Sciatic nerve (tissue), 1 donor: ENCODE results near the genes FIZ1, U2AF2, NLRP11 and NLRP8.

- PRO-cap, result no peak
Measured at GRCh38 chr19:55581668-55582558, 1.3 kb upstream of the ZNF579 start.

GRCh38 chr19:55598599-55599862 lies at the start of gene FIZ1:
Gene FIZ1, minus strand, starts transcription at chr19:55599517.
- PRO-cap, result bidirectional peak, plus-strand start at chr19:55599740, minus-strand start at chr19:55599539

DNA sequence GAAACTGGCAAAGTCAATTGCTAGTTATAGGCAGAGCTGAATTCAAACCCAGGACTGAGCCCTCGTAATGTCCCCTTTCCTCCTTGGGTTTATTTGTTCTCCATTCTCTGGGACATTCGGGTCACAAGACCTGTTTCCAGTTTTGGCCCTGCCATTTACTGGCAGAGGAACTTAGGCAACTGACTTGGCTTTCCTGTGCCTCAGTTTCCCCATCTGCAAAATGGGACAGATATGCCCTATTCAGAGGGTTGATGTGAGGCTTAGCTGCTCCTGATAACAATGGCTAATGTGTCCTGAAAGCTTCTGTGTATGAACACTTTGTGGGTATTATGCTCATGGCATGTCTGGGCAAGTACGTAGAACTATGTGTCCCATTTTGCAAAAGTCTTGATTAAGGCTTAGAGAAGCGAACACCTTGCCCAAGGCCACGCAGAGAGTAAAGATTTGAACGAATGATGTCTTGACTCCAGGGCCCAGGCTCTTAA lies 1.0 kb downstream of the ZNF524 start:
- PRO-cap, result no peak

DNA sequence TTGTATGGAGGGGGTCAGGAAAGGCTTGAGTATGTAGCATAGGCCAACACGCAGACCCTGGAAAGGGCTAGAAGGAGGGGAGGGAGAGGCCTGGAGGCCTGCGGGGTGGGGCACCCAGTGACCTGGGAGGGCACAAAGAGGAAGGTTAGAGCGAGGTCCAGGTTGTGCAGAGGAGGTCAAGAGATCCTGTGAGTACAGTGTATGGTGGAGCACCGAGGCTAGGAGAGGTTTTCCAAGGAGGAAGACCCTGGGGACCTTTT lies 610 bp downstream of the ZNF581 start:
- PRO-cap, result no peak

DNA sequence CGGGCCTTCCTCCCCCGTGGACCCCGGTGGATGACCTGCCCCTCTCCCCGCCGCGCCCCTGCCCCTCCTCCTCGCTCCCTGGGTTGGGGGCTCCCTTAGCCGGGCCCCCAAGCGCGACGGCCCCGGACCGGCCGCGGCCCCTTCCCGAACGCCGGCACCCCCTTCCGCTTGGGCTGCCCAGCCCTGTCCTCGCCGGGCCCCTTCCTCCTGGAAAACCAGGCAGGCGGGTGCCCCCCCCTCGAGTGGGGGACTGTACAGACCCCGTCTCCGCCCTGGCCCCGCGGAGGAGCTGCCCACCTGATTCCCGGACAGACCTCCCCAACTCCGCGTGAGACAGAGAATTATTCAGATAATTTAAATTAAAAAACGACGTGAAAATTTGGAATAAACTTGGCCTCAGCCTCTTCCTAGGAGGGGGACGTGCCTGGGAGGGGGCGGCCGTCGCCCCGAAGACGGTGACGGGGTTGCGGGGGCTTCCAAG lies 2.0 kb upstream of the U2AF2 start:
- PRO-cap, result no peak

GRCh38 chr19:55654933-55655999 lies at the start of gene U2AF2:
Gene U2AF2, plus strand, starts transcription at chr19:55655035.
- PRO-cap, result bidirectional peak, plus-strand start at chr19:55655039, minus-strand start at chr19:55654853; bidirectional peak, plus-strand start at chr19:55655403, minus-strand start at chr19:55655301; bidirectional peak, plus-strand start at chr19:55655661, minus-strand start at chr19:55655542

DNA sequence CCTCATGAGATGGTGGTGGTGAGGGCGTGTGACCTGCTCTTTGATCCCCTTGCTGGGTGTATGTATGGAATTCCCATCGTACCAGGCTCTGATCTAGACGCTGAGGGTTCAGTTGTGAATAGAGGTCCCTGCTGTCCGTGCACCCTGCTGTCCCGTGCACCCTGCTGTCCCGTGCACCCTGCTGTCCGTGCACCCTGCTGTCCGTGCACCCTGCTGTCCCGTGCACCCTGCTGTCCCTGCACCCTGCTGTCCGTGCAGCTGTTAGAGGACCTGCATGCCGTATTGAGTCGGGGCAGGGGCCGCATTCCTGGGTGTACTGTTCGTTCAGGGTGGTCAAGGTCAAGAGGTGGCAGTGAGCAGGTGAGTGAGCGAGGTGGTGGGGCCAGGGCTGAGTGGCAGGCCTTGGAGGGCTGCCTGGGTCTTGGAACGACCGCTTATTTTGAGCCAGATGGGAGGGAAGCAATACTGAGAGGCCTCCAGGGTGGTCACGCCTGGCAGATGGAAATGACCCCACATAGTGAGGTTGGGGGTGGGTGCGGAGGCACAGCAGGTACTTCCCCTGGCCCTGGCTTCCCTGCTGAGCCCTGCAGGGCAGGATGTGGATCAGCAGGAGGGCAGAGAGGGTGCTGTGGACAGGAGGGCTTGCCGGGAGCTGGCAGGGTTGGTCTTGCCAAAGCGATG lies 4.6 kb upstream of the EPN1 start:
- PRO-cap, result no peak

DNA sequence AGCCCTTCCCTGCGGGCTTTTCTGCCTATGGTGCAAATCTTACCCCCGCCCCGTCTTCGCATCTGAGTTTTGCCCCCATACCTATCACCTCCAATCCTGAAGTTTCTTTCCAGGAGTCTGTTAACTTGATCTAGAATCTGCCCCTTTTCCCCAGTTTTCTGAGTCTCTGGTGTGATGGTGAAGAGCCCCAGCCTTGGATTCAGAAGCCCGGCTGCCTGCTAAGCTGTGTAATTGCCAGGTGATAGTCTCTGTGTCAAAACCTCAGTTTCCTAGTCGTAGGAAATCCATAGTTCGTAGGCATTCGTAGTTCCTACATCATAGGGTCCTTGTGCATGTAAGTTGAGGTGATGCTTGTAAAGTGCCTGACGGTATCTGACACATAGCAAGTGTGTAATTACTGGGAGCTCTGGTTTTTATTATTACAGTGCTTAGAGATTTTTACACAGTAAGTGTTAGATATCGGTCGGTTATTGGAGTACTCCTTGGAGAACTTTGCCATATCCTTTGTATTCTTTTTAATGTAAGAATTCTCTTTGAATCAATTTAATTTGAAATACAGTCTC lies 872 bp downstream of the EPN1 start:
- PRO-cap, result no peak

GRCh38 chr19:55676836-55677635 lies 2.0 kb downstream of the EPN1 start:
- PRO-cap, result no peak

GRCh38 chr19:55688399-55689196 lies 13.6 kb downstream of the EPN1 start:
- PRO-cap, result no peak

DNA sequence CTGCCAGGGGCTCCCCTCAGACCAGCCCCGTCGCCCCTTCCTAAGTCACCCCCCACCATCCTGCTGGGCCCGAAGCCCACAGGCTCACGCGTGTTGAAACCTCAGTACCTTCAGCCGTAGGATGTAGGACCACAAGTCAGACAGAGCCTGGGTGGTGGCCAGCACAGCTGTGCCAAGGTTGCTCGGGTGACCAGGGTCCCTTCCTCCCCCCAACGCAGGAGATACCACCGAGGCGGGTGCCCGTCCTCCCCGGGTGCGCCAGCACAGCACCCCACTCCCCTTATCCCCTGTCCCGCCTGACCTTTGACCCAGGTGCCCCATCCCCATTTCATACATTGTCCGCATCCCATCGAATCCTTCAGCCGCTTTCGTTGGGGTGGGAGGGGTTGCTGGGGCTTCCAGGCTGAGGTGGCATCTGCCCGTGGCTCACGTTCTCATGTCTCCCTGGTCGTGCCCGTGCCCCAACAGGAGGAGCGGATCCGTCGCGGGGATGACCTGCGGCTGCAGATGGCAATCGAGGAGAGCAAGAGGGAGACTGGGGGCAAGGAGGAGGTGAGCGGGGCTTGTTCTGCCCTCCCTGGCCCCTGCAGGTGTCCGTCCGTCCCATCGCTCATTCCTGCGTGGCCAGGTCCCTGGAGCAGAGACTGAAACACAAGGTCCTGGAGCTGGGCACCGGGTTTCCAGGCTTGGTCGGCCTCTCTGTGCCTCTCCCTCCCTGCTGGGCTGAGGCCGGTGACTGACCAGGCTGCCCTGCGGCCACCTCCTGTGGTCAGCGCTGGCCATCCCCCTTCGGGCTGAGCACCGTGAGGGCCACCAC lies 14.6 kb downstream of the EPN1 start:
- PRO-cap, result no peak

- PRO-cap, result no peak
Measured at GRCh38 chr19:55711884-55712263, 26.3 kb downstream of the NLRP9 start.

GRCh38 chr19:55831781-55832207 lies at the start of gene NLRP11:
Gene NLRP11, minus strand, starts transcription at chr19:55831999.
- PRO-cap, result no peak

DNA sequence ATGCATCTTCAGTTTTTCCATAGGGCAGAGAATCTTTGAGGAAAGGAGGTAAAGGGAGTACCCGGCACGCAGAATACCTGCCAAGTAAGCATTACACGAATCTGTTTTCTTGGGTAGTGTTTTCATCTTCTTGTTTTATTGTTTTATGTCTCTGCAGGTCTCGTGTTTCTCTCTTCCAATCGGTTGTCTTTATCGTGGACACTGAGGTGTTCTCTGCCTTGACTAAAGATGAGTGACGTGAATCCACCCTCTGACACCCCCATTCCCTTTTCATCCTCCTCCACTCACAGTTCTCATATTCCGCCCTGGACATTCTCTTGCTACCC lies at the start of gene NLRP8:
TSS of gene NLRP8 (plus strand) at position 158 of the 326 bp plus-strand sequence.
- PRO-cap, result no peak

GRCh38 chr19:56085159-56085498 lies 36.0 kb downstream of the ZNF787 start:
- PRO-cap, result no peak

DNA sequence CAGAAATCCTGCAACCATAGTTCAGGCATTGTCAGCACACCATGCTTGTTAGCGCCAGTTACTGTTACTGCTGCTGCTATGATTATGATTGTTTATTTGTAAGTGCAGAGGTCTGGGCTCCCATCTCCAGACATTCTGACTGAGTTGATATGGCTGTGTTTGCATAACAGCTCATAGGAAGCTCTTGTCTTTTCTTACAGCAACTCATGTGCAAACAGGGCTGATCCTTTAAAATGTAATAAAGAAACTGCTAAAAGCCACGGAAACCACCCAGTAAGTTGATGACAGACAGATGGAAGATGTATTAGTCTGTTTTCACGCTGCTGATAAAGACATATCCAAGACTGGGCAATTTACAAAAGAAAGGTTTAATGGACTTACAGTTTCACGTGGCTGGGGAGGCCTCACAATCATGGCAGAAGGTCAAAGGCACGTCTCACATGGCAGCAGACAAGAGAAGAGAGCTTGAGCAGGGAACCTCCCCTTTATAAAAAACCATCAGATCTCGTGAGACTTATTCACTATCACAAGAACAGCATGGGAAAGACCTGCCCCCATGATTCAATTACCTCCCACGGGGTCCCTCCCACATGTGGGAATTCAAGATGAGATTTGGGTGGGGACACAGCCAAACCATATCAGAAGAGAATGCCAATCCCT lies 1.6 kb downstream of the ZSCAN5A start:
- PRO-cap, result no peak

- PRO-cap, result no peak
Measured at GRCh38 chr19:56321861-56322228, 7.2 kb upstream of the ZSCAN5A start.

GRCh38 chr19:56596285-56596686 lies 1.2 kb downstream of the ZNF71 start:
- PRO-cap, result no peak

GRCh38 chr19:56795363-56795718 lies 45.2 kb downstream of the PEG3 start:
- PRO-cap, result no peak

DNA sequence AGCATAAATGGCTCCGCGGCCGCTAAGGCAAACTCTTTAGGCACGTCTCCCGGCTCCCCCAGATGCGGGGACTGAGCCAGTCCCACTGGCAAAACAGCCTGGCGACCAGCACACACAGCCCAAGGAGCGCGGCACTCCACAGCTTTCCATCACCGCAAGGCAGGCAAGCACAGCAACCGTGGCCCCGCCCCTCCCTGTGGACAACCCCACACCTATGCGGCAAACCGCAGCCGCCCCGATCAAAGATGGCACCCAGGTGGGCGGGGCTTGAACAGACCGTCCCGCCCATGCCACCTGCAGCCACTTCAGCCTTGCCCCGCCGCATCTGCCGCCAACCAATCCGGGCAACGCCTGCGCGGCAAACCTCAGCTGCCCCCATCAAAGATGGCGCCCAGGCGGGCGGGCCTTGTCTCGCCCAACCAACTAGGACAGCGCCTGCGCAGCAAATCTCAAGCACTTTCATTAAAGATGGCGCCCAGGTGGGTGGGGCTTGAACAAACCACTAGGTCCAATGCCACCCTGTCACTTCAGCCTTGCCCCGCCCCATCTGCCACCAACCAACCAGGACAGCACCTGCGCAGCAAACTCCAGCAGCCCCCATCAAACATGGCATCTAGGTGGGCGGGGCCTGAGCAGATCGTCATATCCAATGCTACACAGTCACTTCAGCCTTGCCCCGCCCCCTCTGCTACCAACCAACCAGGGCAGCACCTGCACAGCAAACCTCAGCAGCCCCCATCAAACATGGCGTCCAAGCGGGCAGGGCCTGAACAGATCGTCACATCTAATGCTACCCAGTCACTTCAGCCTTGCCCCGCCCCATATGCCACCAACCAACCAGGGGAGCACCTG lies 1.6 kb downstream of the PEG3 start:
- PRO-cap, result unidirectional peak, minus-strand start at position 166 of the sequence